Measurements from ENCODE around the gene CDYL2.

- RRBS: no CpG with 5 or more reads among the region's 3 CpGs
These were observed 696.8 kb downstream of the WWOX start for GRCh38 chr16:78796214-78796778.

DNA sequence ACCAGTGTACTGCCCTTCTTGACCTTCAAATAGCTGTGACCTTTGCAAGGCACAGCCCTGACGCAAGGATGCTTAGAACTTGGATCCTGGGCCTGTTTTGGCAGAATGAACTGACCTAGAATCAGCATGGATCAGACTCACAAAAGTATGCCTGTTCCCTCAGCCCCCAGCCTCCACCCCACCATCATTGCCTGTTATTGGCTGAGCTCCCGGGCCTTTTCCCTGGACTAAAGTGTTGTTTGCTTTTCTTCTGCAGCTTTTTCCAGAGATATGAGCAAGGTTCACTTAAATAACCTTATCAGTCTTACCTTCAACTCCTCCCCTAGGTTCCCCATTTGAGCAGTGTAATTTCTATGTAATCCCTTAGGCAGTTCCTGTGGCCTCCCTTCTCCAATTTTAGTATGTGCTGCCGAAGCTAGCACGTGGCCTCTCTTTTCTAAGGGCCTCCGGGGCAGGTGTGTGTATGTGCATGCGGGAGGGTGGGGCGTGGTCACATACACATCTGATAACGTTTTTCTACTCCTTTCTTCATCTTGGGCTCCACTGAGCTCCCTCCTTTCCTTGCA, 347.3 kb downstream of the MAF start:
- RRBS: no CpG with 5 or more reads among the region's 8 CpGs

- RRBS: no CpG with 5 or more reads among the region's 2 CpGs
These were observed 97.0 kb downstream of the MAF start for GRCh38 chr16:79503466-79503955.

DNA sequence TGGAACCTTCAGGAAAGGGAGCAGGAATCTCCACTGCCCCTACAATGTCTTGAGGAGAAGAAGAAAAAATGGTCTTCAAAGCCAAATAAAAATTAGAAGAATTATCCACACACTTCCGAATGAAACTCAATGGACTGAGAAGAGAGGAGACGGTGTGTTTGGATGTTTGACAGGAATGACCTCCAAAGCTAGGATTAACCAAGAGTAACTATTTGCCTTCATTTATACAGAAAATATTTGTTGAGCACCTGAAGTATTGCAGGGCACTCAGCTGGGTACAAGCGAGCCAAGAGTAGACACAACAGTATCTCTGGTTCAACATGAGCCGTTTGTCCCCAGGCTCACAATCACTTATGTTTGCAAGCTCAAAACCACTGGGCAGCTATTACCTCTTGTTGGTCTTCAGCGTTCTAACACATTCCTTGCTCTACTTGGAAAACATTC, 38.9 kb downstream of the MAF start:
- RRBS: no CpG with 5 or more reads among the region's 5 CpGs

GRCh38 chr16:79570934-79571537, 29.5 kb downstream of the MAF start:
- RRBS: no CpG with 5 or more reads among the region's 6 CpGs

- RRBS: no CpG with 5 or more reads among the region's 8 CpGs
These were observed 2.3 kb downstream of the MAF start for GRCh38 chr16:79598271-79598698.

DNA sequence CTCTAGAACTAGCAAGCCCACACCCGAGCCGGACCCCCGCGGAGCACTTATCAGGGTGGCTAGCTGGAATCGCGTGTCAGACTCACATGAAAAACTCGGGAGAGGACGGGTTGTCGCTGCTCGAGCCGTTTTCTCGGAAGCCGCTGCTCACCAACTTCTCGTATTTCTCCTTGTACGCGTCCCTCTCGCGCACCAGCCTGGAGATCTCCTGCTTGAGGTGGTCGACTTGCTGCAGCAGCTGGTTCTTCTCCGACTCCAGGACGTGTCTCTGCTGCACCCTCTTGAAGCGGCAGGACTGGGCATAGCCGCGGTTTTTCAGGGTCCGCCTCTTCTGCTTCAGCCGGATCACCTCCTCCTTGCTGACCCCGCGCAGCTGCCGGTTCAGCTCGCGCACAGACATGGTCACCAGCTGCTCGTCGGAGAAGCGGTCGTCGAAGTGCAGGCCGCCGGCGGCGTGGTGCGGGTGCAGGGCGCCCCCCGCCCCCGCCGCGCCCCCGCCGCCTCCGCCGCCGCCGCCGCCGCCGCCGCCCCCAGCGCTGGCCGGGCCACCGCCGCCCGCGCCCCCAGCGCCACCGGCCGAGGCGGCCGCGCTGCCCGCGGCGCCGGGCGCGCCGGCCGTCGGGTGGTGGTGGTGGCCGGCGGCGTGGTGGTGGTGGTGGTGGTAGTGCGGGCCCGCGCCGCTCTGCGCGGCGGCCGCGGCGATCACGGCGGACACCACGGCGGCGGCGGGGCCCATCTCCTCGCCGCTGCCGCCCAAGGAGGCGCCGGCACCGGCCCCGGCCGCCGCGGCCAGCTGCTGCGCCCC, 1.6 kb downstream of the MAF start:
- RRBS: 5% methylated on average over 17 of the region's 107 CpGs

DNA sequence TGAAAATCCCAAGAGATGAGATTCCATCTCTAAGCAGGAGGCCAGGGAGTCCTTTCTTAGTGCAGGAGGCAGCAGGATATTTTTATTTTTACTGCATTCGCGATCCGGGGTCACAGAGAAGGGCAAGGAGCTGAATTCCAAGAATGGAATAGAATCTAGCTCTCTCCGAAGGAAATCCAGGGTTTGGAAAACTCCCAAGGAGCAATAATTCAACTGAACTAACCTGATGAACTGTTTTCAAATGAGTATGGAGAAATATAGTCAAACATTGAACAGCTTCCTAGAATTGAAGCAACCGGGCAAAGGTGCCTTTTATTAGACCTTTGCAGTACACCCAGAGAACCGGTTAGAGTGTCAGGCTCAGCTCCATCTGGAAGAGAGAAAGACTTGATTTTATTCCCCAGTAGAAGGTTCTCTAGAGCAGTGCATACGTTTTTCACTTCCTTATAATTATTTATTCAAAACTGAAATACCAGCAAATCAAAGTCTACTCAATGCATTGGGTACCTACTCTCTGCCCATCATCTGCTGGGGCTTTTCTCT, 120.8 kb upstream of the MAF start:
- RRBS: 85% methylated on average over 1 of the region's 7 CpGs

DNA sequence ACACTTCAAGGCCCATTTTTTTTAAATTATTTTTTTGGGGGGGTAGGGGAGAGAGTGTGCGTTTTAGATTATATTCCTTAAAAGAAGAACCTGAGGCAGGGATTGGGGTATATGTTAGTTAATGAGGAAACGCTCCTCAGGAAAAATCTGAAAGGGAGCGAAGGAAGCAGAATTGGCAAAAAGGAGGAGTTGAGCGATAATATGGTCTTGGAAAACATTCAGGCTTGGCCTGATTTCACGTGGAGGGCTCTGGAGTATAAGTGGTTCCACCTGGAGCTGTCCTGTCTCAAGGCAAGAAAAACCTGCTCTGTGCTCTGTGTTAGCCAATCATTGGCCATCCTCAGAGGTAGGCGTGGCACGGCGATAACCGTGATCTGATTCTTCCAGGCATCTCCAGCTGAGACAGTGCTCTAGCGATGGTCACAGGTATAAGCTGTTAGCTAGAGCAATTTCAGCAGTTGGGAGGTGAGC, 450.4 kb upstream of the MAF start:
- RRBS: no CpG with 5 or more reads among the region's 10 CpGs

DNA sequence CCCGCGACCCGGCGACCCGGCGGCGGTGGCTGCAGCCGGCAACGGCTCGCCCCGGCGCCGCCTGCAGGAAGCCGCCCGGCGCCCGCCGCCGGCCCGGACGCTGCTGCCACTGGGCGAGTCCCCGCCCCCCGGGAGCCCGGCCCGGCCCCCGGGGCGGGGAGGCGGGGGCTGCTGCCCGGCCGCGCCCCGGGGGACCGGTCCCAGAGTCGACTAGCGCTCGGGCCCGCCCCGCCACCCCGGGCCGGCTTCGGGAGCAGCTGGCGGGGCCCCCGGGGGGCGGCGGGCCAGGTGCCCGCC, at the start of gene CDYL2:
Gene CDYL2, minus strand, starts transcription at position 111 of the 297 bp plus-strand sequence.
- RRBS: 3% methylated on average over 14 of the region's 47 CpGs

- RRBS: no CpG with 5 or more reads among the region's 7 CpGs
These were observed 2.6 kb upstream of the CDYL2 start for GRCh38 chr16:80806805-80807535.

GRCh38 chr16:80931573-80932751, 74.7 kb downstream of the CMC2 start:
- RRBS: 5% methylated on average over 33 of the region's 71 CpGs

GRCh38 chr16:81042050-81042725, 6.5 kb downstream of the ATMIN start:
- RRBS: no CpG with 5 or more reads among the region's 10 CpGs

DNA sequence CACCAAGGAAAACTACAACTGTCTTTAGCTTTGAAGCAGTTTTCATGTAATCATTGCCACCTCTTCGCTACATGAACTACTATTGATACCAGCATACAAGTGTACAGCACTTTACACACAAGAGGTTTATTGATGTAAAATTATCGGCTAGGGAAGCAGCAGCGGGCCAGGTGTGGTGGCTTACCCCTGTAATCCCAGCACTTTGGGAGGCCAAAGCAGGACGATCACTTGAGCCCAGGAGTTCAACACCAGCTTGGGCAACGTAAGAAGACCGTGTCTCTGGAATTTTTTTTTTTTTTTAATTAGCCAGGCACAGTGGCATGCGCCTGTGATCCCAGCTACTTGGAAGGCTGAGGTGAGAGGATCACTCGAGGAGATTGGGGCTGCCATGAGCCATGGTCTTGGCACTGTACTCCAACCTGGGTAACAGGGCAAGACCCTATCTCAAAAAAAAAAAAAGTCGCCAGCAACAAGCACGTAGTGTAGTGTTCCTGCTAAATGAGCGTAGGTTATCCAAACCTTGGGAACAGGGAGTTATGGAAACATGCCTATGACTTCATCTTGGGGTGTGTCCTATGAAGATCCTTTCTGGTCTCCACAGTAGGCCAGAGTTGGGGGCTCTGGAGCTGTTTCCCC, 10.0 kb downstream of the ATMIN start:
- RRBS: no CpG with 5 or more reads among the region's 11 CpGs

DNA sequence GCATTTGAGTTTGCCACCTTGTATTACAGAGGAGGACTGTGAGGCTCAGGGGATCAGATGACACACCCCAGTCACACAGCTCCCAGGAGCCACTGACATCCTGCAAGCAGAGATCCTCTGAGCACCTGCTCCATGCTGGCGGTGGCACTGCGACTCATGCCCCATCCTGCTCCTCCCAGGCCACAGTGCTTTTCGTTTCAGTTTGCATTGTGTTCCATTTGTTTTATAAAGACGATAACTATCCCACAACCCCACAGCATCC, 28.1 kb downstream of the BCO1 start:
- RRBS: no CpG with 5 or more reads among the region's 4 CpGs

- RRBS: no CpG with 5 or more reads among the region's 9 CpGs
These were observed 43.1 kb downstream of the GAN start for GRCh38 chr16:81357746-81358300.

DNA sequence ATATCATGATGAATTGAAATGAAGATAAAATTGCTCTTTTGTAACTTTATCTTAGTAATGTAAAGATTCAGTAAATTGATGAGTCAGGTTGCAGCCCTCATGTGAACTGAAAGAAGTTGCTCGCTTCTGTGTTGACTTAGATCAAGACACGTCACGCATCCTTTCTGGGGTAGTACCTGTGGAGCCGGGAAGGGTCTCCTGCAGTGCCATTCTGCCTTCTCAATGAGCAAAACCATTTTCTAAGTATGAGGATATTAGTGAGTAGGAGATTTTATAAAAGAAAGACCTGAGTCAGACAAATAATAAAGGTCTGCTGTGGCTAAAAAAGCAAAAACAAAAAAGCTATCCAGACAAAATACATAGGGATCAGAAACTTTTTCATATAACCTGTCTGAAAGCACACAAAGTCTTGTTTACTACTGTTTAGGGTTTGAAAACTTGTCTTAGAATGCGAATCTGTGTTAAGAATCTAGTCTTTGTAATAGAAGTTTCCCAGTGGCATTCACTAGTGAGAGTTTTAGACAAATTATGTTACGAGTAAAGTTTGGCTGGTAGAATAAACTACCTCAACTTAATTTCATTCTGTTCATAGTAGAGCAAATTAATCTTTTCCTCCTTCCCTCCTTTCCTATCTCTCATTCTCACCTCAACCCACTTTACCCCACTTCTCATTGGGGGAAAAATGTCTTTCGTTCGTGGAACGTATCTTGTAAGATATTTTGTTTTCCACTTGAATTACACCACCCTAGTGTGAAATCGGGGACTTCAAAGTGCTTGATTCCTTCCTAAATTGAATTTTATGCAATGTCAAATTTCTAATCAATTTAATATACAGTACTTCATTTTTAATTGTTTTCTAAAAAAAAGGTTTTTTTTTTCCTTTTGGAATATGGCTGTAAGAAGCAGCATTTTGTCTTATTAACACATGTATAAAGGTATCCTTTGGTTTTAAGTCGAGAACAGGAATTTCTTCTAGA, 63.7 kb downstream of the GAN start:
- RRBS: no CpG with 5 or more reads among the region's 11 CpGs

- RRBS: no CpG with 5 or more reads among the region's 16 CpGs
These were observed 28.9 kb upstream of the CMIP start for GRCh38 chr16:81415646-81416216.

DNA sequence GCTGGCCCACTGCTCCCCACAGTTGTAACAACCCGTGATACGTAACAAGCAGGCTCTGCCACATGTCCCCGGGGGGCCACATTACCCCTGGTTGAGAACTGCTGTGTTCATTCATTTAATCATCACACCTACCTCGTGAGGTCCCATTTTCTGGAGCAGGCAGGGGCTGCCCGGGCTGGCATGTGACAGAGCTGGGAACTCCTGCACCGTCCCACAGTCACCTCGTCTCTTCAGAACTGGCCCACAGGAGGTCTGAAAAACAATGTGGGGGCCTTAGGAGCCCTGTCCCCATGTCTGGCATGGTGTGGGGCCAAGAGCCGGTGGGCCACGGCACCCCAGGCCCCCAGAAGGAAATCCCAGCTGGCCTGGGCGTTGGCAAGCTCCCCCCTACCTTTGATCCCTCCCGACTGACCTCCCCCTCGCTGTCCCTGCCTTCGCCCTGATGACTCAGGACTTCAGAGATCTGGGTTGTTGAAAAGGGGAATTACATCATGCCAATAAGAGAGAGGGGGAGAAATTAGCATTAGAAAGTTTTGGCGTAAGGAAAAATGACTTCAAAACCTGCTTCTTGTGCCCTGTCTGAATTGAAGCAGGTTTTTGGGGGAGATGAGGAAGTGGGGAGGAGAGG, 13.0 kb downstream of the CMIP start:
- RRBS: 33% methylated on average over 2 of the region's 14 CpGs

DNA sequence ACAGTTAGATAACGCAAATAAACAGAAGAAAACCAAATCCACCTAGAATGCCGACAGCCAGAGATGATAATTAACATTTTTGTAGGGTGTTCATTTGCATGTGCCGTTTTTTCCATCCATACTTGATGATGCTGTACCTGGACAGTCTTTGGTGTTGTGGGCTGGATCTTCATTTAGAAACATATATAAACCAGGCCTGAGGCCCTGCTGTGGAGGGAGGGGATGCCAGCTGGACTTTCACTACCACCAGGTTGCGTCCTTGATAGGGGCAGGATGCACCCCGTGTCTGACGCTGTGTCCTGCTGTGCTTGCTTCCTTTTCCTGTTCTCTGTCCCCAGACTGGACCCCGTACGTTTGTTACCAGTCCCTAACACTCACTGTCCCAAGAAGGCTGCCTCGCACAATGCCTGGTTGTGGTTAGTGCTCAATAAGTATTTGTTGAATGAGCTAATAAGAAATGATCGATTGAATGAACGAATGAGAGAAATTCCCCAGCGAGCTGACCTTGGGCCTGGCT, 20.6 kb downstream of the CMIP start:
- RRBS: no CpG with 5 or more reads among the region's 12 CpGs